ENCODE measurements around a stretch of chr2.

GRCh38 chr2:233979690-233980391, 62.7 kb downstream of the TRPM8 start:
- PRO-cap: no peak

GRCh38 chr2:234269746-234270276, 219.3 kb downstream of the SPP2 start:
- PRO-cap: no peak

GRCh38 chr2:234444580-234445488, 52.0 kb downstream of the ARL4C start:
- PRO-cap: unidirectional peak, plus-strand start at chr2:234445215

DNA sequence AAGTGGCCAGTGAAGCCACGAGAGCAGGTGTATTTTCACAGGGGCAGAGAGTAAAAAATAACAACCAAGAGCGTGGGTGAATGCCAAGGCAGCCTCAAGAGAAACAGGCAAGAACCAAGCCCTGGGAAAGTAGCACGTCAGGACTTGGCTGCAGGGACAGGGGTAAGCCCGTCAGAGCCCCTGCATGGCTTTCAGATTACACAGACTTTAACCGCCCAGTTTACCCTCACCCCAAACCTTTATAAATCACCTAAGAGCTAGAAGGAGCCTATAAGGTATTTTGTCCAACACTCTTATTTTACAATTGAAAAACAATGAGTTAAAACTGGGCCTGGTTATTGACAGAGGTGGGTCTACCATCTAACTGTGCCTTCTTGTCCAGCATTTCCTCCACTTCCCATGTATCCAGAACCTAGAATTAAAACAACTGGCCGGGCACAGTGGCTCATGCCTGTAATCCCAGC, 43.6 kb downstream of the ARL4C start:
- PRO-cap: no peak

- PRO-cap: no peak
Observed at GRCh38 chr2:234468468-234469153, 28.3 kb downstream of the ARL4C start.

GRCh38 chr2:234770468-234771103, 181.2 kb upstream of the SH3BP4 start:
- PRO-cap: no peak

DNA sequence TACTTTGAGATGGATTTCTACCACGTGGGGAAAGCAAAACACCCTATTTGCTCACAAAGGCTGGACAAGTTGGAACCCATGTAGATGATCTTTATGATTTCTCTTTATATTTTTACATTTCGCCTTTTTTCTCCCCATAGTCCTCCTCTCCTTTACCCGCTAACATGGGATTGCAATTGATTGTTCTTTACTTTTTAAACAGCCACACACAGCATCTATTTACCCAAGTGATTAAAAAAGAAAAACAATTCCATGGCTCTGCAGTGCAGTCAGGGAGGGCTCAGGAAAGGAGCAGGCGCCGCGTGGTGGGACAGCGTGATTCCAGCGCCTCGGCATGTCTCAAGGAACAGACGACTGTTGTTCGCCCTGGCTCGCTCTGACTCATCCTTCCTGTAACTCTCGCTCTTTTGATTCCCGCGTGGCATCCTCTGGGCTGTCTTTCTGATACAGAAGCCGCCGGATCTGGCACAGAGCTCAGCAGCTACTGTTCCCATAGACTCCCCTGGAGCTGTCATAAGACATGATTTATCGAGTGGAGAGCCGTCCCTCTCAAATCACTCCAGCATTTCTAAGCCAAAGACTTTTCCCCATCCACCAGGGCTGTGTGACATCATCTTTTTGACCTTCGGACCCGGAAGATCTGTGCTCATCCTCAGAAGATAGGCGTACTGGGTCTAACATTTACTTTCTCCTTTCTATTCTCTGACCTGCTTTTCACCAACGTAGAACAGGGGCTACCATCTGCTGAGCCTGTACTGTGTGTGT, 230.3 kb upstream of the AGAP1 start:
- PRO-cap: no peak

DNA sequence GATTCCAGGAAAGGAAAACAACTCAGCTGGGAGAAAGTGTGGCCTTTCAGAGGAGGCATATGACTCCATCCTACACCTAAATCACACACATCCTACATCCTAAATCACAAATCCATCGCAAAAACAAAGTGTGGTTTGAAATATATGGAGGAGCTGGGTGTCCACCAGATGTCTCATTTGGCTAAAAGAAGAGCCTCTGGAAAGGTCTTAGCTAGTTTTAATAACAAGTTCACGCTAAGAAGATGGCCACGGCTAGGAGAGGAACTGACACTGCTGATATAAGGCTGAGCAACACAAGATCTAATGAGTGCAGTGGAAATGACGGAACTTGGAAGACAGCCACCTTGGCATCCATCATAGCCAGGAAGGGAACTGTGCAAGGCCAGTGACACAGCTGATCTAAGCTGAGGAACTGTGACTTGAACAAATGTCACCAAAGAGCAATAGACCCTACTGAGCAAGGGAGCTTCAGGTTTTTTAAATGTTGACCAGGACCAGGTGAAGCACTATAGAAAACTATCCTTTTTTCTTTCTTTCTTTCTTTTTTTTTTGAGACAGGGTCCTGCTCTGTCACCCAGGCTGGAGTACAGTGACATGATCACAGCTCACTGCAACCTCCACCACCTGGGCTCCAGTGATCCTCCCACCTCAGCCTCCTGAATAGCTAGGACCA, 59.9 kb upstream of the AGAP1 start:
- PRO-cap: no peak

GRCh38 chr2:235449308-235449710, 44.5 kb upstream of the AGAP1 start:
- PRO-cap: no peak

DNA sequence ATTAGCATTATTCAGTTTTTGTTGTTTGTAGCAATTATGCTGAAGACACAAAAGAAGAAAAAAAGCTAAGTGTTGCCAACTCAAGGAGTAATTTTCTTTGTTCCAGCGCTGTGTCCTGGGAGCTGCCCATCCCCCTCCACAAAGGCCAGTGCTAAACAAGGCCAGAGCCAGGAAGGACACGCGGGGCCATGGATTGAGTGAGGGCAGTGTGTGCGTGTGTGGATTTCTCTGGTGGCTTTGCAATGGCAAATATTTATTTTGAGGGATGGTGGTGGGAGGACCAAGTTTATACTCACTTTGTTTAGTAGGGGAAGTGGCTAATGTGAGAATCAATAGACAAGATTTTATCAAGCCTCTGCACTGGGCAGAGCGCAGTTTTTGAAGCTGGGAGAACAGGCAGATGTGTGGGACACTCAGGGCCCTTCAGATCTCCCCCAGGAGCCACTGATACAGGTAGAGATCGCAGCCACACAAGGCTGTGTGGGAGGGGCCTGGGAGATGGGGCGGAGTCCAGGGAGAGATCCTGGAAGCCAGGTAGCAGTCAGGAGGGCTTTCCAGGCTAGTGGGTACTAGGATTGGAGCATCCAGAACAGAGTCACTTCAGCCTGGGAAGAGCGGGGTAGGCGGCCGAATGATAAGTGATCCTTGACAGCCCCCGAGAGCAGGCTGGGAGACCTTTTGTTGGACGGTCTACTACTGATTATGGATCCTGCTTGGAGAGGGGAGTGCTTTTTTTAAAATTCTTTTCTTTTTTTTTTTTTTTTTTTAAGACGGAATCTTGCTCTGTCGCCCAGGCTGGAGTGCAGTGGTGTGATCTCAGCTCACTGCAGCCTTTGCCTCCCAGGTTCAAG, 11.6 kb downstream of the AGAP1 start:
- PRO-cap: no peak

DNA sequence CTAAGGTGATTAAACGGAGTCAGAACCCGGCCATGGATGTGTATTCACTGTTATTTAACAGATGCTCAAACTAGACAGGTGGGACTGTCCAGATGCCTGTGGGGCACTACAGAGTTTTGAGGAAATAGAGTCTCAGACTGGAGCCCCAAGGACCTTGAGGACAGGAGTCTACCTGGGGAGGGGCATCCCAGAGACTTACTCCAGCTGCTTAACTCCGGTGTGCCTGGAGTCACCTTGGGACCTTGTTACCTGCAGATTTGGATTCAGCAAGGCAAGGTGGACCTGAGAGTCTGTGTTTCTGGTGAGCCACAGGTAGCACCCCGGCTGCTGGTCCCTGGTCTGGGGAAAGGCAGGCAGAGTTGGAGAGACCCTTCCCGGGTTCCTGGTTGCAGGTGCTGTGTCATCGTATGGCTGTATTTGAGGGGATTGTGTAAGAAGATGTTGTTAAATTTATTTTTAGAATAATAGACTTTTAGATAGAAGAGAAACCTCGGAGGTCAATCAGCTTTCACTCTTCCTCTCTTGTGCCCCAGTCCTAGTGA, 102.4 kb downstream of the AGAP1 start:
- PRO-cap: no peak

GRCh38 chr2:235634826-235635426, 141.1 kb downstream of the AGAP1 start:
- PRO-cap: no peak

GRCh38 chr2:235639350-235639923, 145.6 kb downstream of the AGAP1 start:
- PRO-cap: no peak

GRCh38 chr2:235724676-235725523, 231.1 kb downstream of the AGAP1 start:
- PRO-cap: no peak

DNA sequence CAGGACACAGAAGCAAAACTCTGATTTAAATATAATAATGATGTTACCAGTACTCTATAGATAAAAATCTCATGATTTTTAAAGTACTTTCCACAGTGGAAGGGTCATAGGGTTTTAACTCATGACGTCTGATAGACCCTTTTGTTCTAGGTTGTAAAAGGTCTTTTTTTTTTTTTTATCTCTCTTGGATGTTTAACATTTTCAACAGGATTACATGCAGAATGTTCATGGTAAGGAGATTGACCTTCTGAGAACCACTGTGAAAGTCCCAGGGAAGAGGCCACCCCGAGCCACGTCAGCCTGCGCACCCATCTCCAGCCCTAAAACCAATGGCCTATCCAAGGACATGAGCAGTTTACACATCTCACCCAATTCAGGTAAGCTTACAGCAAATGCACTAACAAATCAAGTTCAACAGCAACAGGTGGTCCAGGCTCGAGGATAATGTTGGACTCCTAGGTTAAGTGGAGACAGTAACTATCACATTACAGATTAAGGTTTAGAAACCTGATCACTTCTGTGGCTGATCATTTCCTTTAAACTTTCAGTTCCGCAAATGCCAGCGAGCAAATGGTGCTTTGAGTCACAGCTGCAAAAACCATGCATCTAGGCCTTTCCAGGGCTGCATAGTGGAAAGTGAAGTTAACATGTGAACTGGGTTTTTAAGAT, 259.5 kb downstream of the GBX2 start:
- PRO-cap: no peak

DNA sequence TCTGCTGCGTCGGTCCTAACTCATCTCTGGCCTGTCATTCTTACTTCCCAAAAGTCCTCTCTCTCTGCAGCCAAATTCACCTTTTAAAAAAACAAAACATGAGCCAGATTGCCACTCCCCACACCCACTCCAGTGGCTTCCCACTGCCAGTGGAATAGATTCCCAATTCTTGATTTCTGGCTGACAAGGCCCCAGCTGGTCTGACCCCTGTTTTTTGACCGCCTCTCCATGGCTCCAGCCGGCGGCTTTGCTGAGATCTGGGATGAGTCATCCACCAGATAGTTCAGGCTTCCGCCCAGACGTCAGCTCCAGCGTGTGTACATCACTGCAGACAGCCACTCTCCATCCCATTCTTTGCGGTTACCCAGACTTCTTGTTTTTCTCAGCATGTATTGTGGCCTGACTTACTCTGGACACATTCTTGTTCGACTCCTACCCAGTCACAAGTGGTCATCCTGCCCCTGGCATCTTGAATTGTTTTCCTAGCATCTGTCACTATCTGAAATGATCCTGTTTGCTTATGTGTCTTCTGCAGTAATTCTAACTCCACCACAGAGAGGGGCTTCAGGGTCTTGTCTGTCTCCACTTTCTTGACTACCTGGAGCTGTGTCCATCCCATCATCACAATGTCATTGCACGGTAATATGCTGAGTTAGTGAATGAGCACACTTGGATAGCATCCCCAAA, 227.8 kb downstream of the GBX2 start:
- PRO-cap: no peak

- PRO-cap: no peak
Observed at GRCh38 chr2:236012047-236012441, 156.1 kb downstream of the GBX2 start.

- PRO-cap: no peak
Observed at GRCh38 chr2:236030495-236030884, 137.7 kb downstream of the GBX2 start.

GRCh38 chr2:236036493-236036754, 131.8 kb downstream of the GBX2 start:
- PRO-cap: no peak

- PRO-cap: no peak
Observed at GRCh38 chr2:236041398-236042161, 126.6 kb downstream of the GBX2 start.

All from Metastatic Lung Carcinoma in the Adrenal Gland (tissue), 1 donor.